Right lobe of liver (tissue), 4 donors: ENCODE measurements around the gene EFNA1.

DNA sequence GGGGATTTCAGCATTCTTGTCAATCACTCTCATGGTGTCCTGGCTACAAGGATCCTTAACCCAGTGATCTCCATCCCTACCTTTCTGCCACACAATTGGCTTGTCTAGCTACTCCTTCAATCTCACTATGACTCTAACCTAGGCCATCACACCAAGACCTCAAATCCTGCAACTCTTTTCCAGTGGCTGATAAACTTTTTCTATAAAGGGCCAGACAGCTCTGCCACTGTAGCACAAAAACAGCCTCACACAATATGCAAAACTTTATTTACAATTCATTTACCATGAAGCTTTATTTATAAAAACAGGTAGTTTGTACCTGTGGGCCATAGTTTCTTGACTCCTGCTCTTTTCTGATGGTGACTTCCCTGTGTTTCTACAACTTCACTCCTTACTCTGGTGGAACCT, 4.1 kb downstream of the ADAR start:
- PRO-cap, 4 experiments, result no peak in any of the 4 experiments
- RAMPAGE, long total RNA, 2 experiments, result no peak in any of the 2 experiments

- PRO-cap, 4 experiments, result peak in 1 of 4 experiments; most common plus-strand start chr1:154760651 (in 1); most common minus-strand start chr1:154760523 (in 1)
- RAMPAGE, long total RNA, 2 experiments, result no peak in any of the 2 experiments
Observed at GRCh38 chr1:154760153-154761046, 109.7 kb downstream of the KCNN3 start.

- PRO-cap, 4 experiments, result no peak in any of the 4 experiments
- RAMPAGE, long total RNA, 2 experiments, result no peak in any of the 2 experiments
Observed at GRCh38 chr1:154791908-154792315, 78.2 kb downstream of the KCNN3 start.

- PRO-cap, 4 experiments, result no peak in any of the 4 experiments
- RAMPAGE, long total RNA, 2 experiments, result no peak in any of the 2 experiments
Observed at GRCh38 chr1:154941277-154941856, 4.8 kb upstream of the PMVK start.

DNA sequence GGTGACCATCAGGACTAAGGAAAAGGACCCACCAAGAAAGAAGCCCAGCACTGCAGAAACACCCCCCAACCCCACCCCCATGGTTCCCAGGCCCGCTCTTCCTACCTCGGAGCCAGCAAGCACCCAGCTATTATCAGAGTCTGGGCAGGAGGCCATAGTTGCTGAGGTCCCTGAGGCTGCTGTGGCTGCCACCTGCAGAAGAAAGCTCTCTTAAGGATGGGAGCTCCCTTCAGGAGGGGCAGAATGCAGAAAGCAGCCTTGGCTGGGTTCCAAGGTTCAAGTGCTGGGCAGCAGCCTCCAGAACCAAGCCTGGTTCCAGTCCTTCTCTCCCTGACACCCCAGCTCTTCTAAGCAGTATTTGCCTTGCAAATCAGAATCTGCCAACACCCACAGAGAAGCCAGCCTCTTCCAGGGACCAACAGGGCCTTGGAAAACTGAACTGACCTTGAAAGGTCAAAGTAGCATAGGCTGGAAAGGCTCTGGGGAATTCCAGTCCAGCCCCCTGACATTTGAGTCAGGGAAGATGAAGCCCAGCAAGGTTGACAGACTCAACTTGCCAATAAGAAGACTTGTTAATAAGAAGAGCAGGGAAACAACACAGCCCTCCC, 2.2 kb downstream of the PBXIP1 start:
- PRO-cap, 4 experiments, result no peak in any of the 4 experiments
- RAMPAGE, long total RNA, 2 experiments, result no peak in any of the 2 experiments

DNA sequence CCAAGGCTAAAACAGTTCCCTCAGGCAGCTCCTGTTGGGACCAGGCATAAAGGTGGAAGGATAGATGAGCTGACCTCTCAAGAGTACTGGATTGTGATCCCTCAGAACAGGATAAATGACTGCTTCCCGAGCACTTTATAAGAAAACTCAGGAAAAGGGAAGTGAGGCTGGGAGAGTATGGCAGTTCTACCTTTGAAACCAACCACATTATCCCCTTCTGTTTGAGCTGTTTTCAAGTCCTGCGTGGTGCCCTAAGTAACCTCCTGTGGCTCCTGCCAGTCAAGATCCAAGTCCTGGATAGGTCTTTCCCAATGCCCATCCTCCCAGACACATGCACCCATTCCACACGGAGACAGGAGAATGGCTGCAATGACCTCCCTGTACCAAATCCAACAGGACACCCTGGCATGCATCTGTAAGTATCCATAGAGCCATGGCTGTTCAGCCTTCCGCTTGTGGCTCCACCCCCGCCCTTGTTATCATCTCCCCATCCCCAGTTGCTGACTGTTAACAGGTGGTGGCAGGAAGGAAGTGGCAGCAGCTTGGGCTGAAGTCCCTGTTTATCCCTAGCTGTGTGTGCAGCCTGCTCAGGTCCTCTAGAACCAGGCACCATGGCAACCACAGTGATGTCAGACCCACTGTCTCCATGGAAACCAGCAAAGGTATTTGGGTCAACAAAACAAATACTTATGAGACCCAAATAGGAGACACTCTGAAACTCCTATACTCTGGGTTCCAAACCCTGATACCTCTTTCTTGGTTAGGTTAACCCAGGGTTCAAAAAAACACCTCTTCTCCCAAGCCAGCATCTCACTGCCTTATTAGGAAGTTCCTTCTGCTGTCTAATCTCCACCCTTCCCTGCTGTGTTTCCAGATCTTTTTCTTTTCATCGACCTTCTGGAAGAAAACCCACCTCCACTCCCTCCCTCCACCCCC, 866 bp downstream of the PBXIP1 start:
- PRO-cap, 4 experiments, result no peak in any of the 4 experiments
- RAMPAGE, long total RNA, 2 experiments, result no peak in any of the 2 experiments

GRCh38 chr1:154963094-154964042, 1.8 kb upstream of the PYGO2 start:
- PRO-cap, 4 experiments, result no peak in any of the 4 experiments
- RAMPAGE, long total RNA, 2 experiments, result no peak in any of the 2 experiments

DNA sequence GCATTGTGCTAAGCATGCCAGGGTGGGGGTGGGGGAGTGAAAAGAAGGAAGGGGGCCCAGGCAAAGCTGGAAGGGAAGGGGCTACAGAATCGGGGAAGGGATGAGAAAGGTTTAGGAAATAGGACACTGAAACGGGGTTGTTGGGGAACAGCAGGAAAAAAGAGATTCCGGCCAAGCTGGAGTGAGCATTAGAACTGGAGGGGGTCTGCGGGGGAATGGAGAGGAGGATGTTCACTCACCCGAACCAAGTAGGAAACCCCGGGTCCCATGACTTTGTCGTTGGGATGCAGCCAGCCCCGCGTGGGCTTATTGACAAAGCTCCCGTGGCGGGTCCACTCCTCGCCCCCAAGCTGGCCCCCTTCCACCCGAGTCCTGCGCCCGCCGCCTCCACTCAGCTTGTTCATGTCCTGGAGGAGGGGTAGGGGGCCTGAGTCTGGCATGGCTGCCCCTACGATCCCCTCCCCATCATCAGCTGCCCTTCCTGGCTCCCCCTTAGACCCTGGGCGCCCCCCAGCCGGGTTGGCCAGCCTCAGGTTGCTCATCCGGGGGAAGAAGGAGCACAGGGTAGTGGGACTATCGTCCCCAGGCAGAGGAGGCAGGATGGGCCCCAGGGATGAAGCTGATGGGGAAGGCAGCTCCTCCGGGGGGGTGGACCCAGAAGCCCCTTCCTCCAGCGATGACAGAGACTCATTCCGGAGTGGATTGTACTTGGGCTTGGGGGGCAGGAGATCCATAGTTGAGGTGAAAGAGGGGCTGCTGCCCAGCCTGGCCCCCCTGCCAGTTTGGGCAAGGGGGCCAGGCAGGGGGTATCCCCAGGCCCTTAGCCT, 541 bp downstream of the SHC1 start:
- PRO-cap, 4 experiments, result no peak in any of the 4 experiments
- RAMPAGE, long total RNA, 2 experiments, result no peak in any of the 2 experiments

GRCh38 chr1:154983710-154984247, 635 bp downstream of the FLAD1 start:
- PRO-cap, 4 experiments, result no peak in any of the 4 experiments
- RAMPAGE, long total RNA, 2 experiments, result no peak in any of the 2 experiments

DNA sequence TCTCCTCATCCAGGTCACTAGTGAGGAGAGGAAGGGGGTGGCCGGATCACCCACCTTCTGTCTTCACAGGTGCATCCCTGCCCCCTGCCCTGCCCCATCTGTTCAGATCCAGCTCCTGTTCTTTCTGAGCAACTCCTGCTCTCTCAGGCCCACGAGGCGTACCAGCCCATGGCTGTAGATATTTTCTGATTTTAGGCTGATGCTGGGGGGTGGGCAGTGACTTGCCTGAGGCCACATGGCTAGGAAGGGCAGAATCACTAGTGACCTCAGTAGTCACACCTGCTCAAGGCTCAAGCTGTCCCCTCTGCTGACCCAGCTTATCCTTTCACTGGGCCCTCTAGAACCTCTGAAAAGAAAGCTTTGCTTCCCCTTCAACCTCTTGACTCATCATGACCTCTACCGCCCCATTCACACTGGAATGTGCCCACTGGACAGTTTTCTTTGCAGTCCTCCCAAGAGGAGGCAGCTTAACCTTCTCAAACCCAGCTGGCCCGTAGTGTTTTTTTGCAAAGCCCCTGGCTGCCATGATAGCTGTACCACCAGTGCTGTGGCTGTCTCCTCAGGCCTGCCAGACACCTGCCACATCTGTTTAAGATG, 14.7 kb downstream of the DCST2 start:
- PRO-cap, 4 experiments, result no peak in any of the 4 experiments
- RAMPAGE, long total RNA, 2 experiments, result no peak in any of the 2 experiments

GRCh38 chr1:155034445-155034772, 785 bp downstream of the DCST1 start:
- PRO-cap, 4 experiments, result no peak in any of the 4 experiments
- RAMPAGE, long total RNA, 2 experiments, result no peak in any of the 2 experiments

- PRO-cap, 4 experiments, result peak in 4 of 4 experiments; most common plus-strand start chr1:155043942 (in 4)
- RAMPAGE, long total RNA, 2 experiments, result no peak in any of the 2 experiments
Observed at GRCh38 chr1:155043095-155044229, 7.7 kb upstream of the ADAM15 start.

- PRO-cap, 4 experiments, result peak in 4 of 4 experiments; most common plus-strand start chr1:155050722 (in 4); most common minus-strand start chr1:155050540 (in 1)
- RAMPAGE, long total RNA, 2 experiments, result no peak in any of the 2 experiments
Observed at GRCh38 chr1:155050101-155050781, 875 bp upstream of the ADAM15 start.

- PRO-cap, 4 experiments, result no peak in any of the 4 experiments
- RAMPAGE, long total RNA, 2 experiments, result no peak in any of the 2 experiments
Observed at GRCh38 chr1:155081560-155082357, 3.1 kb downstream of the EFNA3 start.

DNA sequence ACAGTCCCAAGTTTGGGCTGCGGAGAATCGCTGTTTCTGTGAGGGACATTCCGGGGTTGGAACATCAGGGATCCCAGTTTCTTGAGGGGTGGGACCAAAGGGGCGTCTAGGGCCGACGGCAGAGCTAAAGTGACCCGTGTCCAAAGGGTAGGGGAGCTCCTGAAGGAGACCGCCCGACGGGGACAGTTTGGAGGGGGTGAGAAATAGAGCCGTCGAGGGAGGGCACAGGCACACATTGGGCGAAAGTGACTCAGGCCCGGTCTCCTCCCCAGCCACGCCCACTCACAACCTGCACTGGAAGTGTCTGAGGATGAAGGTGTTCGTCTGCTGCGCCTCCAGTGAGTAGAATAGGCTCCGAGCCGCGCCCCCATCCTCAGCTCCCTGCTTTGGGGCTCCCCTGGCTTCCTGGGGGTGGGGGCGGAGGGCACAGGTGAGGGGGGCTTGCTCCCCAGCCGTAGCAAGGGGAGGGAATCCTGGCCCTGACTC, 7.0 kb downstream of the EFNA3 start:
- PRO-cap, 4 experiments, result peak in 1 of 4 experiments; most common plus-strand start position 316 of the sequence (in 1); most common minus-strand start position 237 of the sequence (in 1)
- RAMPAGE, long total RNA, 2 experiments, result no peak in any of the 2 experiments

- PRO-cap, 4 experiments, result peak in 4 of 4 experiments; most common plus-strand start chr1:155127876 (in 4)
- RAMPAGE, long total RNA, 2 experiments, result start-site peak on the plus strand in 2 of 2 experiments, at chr1:155127863-155127920 at its widest, 1,180 to 1,356 reads per replicate
Observed at GRCh38 chr1:155127837-155128401, at the start of gene EFNA1. Gene EFNA1 (plus strand): TSS chr1:155127876.

GRCh38 chr1:155136728-155137333, 1.2 kb downstream of the SLC50A1 start:
- PRO-cap, 4 experiments, result peak in 1 of 4 experiments; most common minus-strand start chr1:155136890 (in 1)
- RAMPAGE, long total RNA, 2 experiments, result no peak in any of the 2 experiments

GRCh38 chr1:155177093-155177740, 3.6 kb downstream of the TRIM46 start:
- PRO-cap, 4 experiments, result no peak in any of the 4 experiments
- RAMPAGE, long total RNA, 2 experiments, result no peak in any of the 2 experiments

GRCh38 chr1:155184289-155185342, 11.0 kb downstream of the TRIM46 start:
- PRO-cap, 4 experiments, result no peak in any of the 4 experiments
- RAMPAGE, long total RNA, 2 experiments, result no peak in any of the 2 experiments

GRCh38 chr1:155318441-155319387, 2.0 kb upstream of the RUSC1 start:
- PRO-cap, 4 experiments, result no peak in any of the 4 experiments
- RAMPAGE, long total RNA, 2 experiments, result no peak in any of the 2 experiments